Endometrial microvascular endothelial cells (primary cell): ENCODE results near the genes C1orf115 and AIDA.

GRCh38 chr1:218435661-218436263, 90.6 kb downstream of the TGFB2 start:
- RAMPAGE, long total RNA, result no peak

DNA sequence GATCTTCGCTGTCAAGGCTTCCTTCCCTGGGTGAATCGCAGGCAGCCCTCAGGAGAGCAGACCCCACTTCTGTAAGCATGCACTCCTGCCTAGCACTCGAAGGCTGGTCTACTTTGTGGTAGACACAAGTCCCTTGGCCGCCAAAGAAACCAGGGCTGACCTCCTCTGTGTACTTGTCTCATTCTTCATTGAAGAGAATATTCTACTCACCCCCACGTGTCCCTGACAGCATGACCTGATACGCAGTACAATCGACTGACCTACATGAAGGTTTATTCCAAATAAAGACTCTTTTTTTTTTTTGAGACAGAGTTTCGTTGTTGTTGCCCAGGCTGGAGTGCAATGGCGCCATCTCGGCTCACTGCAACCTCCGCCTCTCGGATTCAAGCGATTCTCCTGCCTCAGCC, 881 bp upstream of the SLC30A10 start:
- RAMPAGE, long total RNA, result no peak

DNA sequence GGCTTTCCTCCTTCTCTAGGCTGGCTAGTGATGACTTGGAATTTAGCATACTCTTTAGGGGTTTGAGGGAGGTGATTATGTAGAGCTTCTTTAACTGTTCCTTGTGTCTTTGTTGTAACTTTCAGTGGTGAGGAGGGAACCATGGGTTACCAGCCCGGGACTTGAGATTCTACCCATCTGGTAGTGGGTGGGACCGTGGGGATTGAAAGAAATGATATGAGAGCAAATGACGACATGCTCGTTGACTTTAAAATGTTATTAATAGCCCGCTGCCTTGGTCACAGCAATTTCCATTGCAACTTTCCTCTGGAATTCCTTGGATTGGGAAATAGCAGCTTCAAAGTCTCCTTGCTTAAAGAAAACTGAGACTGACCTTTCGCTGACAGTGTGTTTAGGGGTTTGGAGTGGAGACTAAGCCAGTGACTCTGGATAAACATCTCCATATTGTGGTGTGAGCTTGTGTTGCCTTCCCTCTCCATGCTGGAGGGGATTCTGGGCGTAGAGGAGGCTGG, 44.3 kb upstream of the MARK1 start:
- RAMPAGE, long total RNA, result no peak

GRCh38 chr1:220690071-220690847, at the start of gene C1orf115:
C1orf115 (plus strand) TSS chr1:220690363.
- RAMPAGE, long total RNA, result no peak

DNA sequence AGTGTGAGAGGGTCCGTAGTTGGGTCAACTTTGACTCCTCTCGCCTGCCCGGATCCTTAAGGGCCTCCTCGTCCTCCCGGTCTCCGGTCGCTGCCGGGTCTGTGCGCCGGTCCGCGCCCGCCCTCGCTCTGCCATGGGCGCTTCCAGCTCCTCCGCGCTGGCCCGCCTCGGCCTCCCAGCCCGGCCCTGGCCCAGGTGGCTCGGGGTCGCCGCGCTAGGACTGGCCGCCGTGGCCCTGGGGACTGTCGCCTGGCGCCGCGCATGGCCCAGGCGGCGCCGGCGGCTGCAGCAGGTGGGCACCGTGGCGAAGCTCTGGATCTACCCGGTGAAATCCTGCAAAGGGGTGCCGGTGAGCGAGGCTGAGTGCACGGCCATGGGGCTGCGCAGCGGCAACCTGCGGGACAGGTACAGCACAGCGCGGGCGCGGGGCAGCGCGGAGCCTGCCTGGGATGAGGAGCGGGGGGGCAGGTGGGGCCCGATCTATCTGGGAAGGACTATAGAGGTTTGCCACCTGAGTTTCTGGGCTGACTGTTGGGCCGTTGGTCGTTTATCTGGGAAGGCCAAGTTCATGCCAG, 364 bp downstream of the MTARC2 start:
- RAMPAGE, long total RNA, result no peak

DNA sequence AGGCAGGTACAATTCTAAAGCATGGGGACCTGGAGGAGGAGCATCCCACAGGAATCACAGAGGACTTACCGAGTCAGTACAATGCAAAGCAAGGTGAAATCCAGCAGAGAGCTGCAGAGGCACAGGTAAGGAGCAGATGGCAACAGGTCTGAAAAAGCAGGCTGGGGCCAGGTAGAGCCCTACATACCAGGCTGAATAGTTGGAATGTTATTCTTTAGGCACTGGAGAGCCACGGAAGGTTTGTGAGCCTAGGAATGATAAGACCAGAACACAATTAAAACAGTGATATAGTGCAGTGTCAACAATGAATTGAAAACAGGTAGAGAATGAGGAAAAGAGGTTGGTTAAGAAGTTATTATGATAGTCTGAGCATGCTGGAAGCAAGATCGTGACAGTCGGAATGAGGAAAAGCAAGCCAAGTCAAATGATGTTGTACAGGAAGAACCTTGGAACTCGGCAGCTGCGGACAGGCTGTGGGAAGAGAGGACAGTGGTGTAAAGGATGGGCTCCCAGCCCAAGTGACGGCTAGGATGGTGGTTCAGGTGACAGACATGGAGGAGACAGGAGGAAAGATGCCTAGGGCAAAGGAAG, 25.5 kb downstream of the MTARC1 start:
- RAMPAGE, long total RNA, result no peak

- RAMPAGE, long total RNA, result no peak
Observed at GRCh38 chr1:220914830-220915392, 35.7 kb downstream of the HLX start.

- RAMPAGE, long total RNA, result no peak
Observed at GRCh38 chr1:221097343-221097787, 218.1 kb downstream of the HLX start.

DNA sequence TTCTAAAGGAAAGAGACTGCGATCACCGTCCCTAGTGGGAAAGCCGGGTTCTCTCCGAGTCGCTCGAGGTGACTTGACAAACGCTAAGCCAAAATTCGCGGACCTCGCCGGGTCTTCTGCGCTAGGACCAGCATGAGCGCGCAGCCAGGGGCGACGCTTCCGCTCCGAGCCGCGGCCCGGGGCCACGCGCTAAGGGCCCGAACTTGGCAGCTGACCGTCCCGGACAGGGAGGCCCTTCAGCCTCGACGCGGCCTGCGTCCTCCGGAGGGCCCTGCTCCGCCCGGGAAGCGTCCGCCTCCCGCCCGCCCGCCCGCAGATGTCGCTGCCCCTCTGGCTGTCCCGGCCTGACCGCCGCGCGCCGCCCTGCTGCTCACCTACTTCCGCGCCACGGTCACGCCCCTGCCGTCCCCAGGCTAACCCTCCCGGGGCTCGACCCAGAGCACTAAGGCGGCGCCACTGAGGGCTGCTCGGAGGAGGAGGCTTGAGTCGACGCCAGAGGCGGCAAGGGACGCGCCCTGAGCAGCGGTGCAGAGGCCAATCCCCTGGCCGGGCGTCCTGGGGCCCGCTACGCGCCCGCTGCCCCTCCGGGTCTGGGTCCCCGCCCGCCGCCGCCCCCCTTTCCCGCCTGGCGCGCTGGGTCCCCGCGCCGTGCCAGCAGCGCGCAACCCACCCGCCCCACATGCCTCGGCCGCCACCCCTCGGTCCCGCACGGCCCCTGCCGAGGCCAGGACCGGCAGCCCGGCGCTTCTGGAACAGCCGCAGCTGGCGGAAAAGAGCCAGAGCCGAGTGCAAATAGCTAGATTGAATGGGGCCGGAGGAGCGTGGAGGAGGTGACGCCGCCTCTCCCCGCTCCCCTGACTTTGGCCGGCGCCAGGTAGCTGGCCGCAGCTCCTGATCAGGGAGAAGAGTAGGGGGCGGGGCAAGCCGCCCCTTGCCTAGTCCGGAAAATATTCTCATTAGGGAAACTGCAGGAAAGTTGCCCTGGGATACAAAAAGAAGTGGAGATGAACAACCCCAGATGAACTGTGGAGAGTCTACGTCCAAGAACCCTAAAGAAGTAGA, 1.0 kb upstream of the DUSP10 start:
- RAMPAGE, long total RNA, result no peak

DNA sequence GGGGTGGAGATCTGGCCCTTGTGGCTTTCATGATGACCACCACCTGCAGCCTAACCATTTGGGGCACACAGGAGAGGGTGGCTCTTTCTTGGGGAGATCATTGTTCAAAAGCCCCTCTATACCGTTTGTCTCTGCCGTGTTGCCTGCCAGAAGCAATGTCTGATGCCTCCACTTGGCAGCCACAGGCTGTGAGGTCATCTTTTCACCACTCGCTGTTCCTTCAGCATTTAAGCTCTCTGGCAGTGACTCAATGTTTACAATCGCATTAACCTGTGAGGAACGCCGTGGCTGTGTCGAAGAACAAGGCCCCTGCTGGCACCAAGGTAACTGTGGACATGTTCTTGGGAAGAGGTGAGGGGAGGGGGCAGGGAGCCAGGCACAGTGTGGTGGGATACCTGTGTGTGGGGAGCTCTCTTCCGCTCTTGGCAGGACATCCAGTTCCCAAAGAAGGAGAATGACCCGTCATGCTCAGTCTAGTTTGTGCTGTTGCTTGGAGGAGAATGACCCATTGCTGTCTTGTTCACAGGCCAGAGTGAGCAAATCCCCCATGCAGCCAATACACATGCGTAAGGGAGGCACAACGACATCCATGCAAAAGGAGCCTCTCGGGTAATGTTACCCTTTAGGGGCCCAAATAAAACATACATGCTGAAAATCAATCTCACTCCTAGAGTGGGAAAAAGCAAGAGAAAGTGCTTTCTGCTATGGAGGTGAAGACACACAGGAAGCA, 104.1 kb upstream of the DUSP10 start:
- RAMPAGE, long total RNA, result no peak

DNA sequence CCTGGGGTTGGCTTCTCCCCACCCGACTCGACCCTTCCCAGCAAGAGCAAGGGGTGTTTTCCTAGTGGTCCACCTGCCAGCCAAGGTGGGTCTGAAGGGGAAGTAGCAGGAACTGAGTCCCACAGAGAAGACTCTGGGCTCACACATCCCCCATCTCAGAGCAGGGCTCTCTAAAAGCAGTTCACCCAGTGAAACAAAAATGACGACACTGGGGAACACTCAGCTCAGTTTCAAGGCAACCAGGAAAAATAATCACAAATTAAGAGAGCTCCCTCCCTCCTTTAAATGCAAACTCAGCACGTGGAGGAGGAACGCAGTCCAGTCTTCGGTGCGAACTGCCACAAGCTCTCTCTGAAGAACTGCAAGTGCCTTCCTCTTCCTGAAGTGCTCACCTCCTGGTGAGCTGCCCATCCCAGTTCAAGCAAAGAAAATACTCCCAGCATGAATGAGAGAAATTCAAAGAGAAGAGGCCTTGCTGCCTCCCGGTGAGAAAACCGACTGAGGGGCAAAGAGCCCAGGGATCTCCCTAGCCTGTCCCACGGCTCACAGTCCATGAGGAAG, 281.6 kb downstream of the HHIPL2 start:
- RAMPAGE, long total RNA, result no peak

GRCh38 chr1:222662129-222663532, 44.7 kb downstream of the MIA3 start:
- RAMPAGE, long total RNA, result no peak

DNA sequence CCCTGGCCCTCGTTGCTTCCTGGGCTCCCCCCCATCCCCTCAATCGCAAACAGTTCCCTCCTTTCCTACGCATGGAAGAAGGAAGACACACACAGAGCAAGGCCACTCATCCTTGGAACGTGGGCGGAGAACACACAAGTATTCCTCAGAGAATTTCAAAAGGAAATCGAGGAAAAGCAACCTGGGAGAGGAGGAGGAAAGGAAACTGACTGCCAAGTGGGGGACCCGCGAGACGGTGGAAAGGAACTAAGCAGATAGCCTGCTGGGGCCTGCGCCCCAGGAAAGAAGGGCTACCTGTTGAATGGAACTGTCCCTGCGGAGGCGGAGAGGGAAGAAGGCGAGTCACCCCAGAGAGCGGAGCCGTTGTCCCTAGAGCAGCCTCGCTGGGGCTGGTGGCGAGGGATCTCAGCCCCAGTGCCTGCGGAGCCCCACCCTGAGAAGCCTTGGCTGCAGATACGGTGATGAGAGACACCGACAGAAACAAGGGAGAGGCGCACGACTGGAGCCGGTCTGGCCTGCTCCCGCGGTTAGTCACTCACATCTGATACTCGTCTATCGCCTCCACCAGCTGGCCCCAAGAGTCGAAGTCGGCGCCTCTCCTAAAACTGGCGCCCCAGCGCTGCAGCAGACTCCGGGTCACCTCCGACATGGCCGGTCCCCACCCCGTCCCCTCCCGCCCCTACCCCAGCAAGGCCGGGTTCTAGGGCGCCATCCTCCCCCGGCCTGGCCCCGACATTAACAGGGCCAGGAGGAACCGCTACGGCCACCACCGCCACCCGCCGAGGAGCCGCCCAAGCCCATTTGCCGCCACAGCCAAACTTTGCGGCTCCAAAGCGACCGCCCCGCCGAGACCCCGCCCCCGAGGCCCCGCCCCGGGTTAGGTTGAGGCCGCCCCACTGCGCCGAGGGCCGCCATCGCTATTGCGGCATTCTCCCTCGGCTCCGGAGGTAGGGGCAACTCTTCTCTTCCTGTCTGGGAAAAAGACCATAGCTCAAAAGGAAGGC, at the start of gene AIDA:
Gene AIDA (minus strand): TSS at position 823 of the 1,004 bp plus-strand sequence.
- RAMPAGE, long total RNA, result start-site peak on the plus strand centred at position 896 of the sequence, 43 bp wide, 234 and 296 reads in 2 replicates

DNA sequence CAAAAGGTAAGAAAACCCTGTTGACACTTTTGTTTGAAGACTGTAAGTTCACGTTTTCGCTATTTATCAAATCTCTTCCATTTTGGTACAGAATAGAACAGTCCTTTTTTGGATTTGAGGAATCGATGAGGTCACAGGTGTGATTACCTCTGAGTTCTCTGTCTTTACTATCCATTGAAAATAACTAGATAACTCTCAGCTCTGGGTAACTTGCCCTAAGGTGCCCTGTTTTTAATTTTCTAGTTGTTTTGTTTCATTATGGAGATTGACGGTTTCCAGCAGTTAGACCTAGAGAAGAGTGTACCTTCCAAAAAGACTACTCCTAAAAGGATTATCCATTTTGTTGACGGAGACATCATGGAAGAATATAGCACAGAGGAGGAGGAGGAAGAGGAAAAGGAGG, 9.3 kb downstream of the FAM177B start:
- RAMPAGE, long total RNA, result no peak

- RAMPAGE, long total RNA, result no peak
Observed at GRCh38 chr1:222890686-222891509, 76.1 kb downstream of the DISP1 start.

- RAMPAGE, long total RNA, result no peak
Observed at GRCh38 chr1:223029533-223030309, 113.3 kb downstream of the TLR5 start.

GRCh38 chr1:223046000-223046435, 97.0 kb downstream of the TLR5 start:
- RAMPAGE, long total RNA, result no peak

- RAMPAGE, long total RNA, result no peak
Observed at GRCh38 chr1:223074587-223075437, 68.2 kb downstream of the TLR5 start.

- RAMPAGE, long total RNA, result no peak
Observed at GRCh38 chr1:223115525-223115949, 27.5 kb downstream of the TLR5 start.

- RAMPAGE, long total RNA, result no peak
Observed at GRCh38 chr1:223141847-223142093, 1.3 kb downstream of the TLR5 start.